Hair follicular keratinocyte (primary cell): Measurements from ENCODE around the genes MTFMT, HACD3, MAP2K1 and LCTL.

GRCh38 chr15:64952961-64953956, 36.5 kb downstream of the SPG21 start:
- RAMPAGE, long total RNA: no peak

GRCh38 chr15:65028757-65029803, at the start of gene MTFMT:
TSS of gene MTFMT (minus strand) at chr15:65029639.
- RAMPAGE, long total RNA: start-site peak on the minus strand at chr15:65029611-65029633, 150 and 158 reads in 2 replicates

GRCh38 chr15:65033043-65033459, 3.6 kb upstream of the MTFMT start:
- RAMPAGE, long total RNA: no peak

GRCh38 chr15:65060569-65061318, 7.0 kb downstream of the RASL12 start:
- RAMPAGE, long total RNA: no peak

- RAMPAGE, long total RNA: no peak
Observed at GRCh38 chr15:65097933-65098693, 16.9 kb downstream of the UBAP1L start.

DNA sequence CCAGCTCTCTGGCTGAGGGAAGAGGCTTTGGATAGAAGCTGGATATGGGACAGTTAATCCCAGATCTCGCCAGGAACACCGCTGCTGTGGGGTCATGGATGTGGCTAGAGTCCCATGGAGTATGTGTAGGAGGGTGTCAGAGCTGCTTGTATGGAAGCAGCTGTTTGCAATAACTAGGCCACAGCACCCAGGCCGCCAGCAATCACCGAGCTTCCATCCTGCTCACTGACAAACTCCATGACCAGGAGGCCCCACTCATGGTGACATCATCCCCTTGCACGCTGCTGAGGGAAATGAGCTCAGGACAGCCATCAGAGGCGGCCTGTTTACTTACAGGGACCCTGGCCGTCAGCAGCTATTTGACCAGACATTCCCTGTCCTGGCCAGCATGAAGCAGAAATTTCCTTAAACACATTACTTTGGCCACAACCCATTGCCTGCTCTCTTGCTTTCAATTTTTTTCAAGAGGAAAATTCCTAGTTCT, 34.2 kb upstream of the CILP start:
- RAMPAGE, long total RNA: no peak

- RAMPAGE, long total RNA: no peak
Observed at GRCh38 chr15:65299870-65300284, 13.2 kb upstream of the PARP16 start.

DNA sequence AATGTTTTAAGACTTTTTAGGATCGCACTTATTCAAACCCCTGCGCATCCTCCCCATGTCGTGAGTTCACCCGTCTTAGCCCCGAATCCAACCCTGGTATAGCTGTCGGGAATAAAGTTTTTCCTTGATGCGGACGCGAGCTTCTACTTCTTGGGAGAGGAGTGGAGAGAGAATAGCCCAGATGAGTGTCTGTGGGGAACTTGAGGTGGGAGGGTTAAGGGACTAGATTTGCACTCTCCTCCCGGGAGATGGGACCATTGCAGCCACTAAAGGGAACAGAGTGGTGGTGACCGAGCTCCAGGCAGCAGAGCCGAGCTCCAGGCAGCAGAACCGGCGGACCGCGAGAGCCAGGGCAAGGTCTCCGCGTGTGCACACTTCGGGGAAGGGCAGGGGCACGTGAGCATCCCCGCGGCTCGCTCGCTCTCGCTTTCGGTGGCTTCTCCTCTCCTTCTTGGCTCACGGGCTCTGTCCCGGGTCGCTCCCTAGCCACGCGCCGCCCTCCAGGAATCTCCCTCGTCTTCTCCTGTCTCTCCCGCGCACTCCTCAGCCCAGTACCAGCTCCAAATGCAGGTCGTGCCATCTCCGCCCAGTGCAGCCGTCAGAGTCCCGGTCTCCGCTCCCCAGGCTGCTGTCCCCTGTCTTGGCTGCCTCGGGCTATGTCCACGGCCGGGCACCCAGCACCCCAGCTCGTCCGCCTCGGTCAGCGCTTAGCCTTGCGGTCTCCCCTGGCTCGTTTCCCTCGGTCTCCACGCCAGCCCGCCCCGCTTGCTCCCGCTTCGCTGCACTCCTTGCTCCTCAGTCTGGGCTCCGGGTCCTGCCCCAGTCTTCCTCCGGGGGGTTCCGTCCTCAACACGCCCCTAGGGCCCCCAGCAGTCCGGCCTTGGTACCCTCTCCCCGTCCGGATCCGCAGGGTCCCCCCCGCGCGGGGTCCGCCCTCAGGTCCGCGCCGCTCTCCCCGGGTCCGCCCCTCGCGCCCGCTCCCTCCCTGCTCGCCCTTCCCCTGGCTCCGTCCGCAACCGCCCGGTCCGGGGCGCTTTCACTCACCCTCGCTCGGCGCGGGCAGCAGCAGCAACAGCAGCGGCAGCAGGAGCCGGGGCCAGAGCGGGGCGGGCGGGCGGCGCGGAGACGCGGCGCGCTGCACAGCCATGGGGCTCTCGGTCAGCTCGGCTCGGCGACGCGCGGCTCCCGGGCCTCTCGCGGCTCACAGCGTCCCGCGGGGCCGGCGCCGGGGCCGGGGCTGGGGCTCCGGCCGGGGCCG, 731 bp downstream of the IGDCC3 start:
- RAMPAGE, long total RNA: no peak

DNA sequence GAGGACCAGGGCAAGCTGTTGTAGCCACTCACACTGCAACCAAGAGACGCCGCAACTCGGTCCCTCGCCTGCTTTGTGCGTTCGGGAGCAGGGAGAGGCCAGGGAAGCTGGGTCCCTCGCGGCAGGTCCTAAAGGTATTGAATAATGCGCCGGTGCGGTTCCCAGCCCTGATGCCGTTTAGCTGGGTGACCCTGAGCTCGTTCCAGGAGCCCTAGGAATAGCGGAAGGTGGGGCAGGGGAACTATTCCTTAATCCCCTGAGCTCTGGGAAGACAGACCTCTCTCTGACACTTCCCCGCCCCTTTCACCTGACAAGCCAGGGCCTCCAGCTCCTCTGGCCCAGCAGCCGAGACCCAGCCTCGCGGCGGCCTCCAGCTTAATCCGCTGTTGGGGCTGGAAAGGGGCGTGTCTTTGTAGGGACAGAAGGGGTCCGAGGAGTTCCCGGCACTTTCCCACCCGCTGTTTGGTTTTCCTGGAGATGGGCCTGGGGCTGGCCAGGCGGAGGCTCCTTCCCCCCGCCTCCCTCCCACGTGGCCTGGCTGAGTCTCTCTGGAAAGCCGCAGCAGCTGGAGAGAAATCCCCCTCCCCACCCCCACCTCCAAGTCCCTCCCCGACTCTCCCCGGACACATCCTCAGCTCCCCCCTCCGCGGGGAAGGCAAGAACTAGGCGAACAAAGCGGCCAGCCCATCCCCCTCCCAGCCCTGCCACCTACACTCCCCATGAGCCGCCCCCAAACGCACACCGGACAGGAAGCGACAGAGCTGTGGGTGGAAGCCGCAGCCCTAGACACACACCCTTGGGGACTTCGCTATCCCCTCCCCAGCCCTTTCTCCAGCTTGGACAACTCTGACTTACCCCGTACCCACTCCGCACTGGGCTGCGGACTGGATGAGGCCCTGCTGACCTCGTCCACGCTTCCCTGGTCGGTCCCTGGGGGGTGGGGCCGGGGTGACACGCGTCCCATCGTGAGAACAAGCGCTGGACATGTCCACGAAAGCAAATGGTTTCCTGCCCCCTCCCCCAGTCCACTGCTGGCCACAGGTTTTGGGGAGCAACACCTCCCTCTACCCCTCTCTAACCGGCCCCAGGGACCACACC, 1.3 kb downstream of the IGDCC4 start:
- RAMPAGE, long total RNA: no peak

DNA sequence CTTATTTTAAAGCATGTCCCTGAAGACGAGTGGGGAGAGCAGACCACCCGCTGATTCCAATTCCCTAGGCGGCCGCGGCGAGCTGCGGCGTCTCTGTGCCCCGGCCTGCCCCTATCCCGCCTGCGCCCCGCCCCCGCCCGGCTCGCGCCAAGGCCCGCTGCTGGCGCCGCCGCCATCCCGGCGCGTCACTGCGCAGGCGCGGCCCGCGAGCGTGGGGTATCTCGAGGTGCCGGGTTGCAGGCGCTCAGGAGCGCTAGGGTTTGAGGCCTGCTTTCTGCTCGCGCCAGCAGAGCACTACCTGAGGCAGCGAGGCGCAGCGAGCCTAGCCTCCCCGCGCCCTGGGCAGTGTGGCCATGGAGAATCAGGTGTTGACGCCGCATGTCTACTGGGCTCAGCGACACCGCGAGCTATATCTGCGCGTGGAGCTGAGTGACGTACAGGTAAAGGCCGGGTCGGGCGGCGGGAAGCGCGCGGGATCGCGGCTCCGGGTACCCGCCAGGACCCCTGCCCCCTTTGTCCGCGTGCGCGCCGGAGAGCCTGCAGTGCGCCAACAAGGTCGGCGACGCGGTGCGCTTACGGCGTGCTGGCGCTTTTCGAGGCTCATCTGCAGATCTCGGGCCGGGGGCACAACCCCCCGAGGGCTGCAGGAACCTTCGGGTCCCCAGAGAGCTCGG, at the start of gene HACD3:
HACD3 (plus strand) TSS at position 185 of the 674 bp plus-strand sequence.
- RAMPAGE, long total RNA: no peak

GRCh38 chr15:65578626-65579474, 32.1 kb downstream of the INTS14 start:
- RAMPAGE, long total RNA: no peak

- RAMPAGE, long total RNA: no peak
Observed at GRCh38 chr15:65625420-65626117, 3.8 kb downstream of the SLC24A1 start.

DNA sequence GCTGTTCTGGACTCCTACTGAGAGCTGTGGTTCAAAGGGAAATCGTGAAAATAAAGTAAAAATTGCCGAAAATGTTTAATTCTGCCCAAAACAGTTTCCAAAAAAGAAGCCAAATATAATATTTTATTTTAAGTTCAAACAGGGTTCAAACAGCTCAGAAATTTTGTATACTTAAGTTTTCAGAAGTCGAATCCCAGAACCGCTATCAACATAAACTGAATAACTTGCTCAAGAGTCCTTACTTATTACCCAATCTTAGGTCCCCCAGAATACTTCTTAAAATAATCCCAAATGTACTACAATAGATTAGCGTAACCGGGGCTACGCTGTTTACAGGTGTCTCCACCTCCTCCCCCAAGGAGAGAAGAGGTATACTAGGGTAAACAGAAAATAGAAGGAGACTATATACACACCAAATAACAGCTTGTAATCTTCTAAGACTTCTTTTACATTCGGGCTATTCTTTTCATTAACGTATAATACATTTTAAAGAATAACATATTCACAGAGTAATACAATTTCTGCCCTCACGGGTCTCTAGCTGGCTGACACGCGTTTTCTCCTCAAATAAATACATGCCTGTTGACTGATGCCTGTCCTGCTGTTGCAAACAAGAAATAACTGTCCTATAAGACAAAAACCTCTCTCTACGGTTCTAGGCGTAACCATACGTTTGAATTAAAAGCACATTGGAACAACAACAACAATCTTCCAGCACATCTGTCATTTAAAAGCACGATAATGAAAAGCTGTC, 1.3 kb downstream of the DENND4A start:
- RAMPAGE, long total RNA: no peak

- RAMPAGE, long total RNA: no peak
Observed at GRCh38 chr15:66236351-66236866, 17.1 kb downstream of the MEGF11 start.

DNA sequence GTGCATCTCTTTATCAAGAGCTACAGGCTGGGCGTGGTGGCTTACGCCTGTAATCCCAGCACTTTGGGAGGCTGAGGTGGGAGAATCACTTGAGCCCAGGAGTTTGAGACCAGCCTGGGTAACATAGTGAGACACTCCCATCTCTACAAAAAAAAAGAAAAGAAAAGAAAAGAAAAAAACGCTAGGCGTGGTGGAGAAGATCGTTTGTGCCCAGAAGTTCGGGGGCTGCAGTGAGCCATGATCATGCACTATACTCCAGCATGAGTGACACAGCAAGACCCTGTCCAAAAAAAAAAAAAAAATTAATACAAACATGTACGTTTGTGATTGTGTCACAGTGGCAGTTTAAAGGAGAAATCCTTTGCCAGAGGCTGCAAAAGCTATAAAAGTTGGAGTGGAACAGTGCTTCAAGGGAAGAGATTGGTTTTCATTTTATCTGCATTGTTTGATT, 909 bp upstream of the DIS3L start:
- RAMPAGE, long total RNA: no peak

GRCh38 chr15:66386494-66387710, at the start of gene MAP2K1:
TSS of gene MAP2K1 (plus strand) at chr15:66386912.
- RAMPAGE, long total RNA: no peak

DNA sequence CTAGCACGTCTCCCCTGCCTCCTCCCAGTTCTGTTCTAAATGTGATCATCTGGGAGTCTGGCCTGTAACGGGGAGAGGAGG, 839 bp downstream of the MAP2K1 start:
- RAMPAGE, long total RNA: no peak

- RAMPAGE, long total RNA: no peak
Observed at GRCh38 chr15:66472123-66472695, 25.4 kb downstream of the SNAPC5 start.

DNA sequence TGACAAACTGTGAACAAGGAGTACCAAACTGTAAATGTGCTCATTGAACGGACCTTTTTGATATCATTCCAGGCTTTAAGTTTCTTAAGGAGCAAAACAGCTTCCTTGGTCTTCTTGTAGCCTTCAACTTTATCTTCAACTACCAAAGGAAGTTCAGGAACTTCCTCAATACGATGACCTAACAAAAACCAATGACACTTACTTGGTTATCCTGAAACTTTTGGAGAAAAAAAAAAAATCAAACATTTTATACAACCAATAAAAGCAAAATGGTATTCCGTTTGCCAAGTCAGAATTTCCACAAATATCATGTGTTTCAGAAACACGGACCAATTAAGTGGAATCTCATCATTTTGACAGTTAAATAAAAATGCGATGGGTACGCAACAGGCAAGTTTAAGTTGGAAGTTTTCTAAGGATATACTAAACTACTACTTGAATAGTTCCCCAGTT, 2.9 kb downstream of the RPL4 start:
- RAMPAGE, long total RNA: no peak

DNA sequence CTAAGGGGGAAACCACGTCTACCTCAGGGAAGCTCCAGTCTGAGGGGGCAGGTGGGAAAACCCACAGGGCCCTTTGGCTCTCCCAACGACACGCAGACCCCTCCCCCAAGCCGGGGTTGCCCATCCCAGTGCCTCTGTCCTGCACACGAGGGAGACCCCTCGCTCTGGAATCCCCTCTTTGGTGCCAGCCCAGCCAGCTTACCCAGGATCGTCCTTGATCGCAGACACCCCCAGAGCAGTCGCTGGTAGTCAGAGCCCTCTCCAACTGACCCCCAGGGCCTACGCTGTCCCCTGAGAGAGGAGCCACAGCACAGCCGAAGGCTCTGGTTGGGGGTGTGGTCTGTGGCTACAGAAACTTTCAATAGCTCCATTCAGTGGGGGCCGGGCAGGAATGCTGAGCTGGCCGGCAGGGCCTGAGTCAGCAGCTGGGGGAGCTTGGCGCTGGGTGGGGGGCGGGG, at the start of gene LCTL:
LCTL (minus strand) TSS at position 344 of the 458 bp plus-strand sequence.
- RAMPAGE, long total RNA: no peak